Tibial artery (tissue), 1 donor: ENCODE measurements around the gene ARL4A.

DNA sequence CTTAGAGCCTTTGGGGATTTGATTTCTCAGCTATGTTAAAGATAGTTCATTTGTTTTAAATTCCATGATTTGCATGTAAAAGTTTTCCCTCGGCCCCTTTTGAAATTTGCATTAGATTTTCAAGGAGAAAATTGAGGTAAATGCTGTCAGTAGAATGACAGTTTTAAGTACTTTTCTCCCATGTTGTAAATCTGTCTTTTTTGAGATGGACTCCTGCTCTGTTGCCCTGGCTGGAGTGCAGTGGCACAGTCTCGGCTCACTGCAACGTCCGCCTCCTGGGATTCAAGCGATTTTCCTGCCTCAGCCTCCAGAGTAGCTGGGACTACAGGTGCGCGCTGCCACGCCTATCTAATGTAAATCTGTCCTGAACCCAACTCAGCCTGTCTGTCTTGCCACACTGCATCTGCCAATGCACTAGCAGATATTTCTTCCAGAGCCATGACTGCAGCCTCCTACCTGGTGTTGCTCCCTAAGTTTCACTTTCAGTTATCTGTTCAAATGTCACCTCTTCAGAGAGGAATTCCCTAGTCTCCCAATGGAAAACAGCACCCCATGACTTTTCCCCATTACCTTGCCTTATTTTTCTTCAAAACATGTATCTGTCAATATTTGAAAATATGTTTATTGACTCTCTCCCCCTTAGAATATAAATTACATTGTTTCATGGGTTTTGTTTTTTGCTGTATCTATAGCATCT is 264.1 kb downstream of the PHF14 start:
- PRO-cap: no peak

DNA sequence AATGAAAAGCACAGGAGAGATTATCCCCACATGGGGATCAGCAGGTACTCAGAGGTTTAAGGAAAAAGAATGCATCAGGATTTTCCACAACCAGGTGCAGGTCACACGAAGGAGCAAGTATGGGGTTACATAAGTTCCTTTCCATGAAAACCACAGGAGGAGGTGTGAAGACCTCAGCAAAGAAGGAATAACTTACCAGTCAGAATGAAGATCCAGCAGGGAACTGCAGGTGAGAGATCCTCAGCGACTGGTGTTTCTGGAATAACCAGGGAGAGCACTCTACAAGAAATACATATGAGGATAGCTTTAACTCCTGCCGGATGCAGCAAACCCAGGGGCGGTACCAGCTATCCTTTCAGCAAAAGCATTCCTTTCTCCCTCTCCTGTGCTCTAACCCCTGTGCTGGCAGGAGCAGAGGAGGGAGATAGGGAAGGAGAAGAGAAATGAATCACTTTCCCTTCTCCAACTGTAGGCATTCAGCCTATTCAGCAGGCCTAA is 116.6 kb upstream of the TMEM106B start:
- PRO-cap: no peak

GRCh38 chr7:12212109-12212405 is 963 bp downstream of the TMEM106B start:
- PRO-cap: no peak

DNA sequence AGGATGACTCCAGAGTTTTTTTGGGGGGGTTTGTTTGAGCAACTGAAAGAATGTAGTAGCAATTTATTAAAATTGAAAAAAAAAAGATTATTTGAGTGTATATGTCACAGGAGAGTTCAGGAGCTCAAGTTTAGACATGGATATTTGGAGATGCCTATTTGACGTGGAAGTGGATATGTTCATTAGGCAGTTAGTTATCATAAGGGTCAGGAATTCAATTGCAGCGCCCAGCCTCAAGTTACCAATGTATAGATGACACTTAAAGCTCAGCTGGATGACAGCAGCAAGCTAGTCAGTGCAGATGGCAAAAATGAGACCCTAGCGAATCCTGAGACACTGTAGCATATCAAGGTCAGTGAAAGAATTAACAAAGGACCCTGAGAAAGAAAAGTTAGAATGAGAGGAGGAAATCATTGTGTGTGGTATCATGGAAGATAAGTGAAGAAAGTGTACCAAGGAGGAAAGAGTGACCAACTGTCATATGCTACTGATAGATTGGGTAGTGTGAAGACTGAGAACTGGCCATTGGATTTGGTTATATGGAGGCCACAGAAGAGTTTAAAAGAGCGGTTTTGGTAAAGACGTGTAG is 5.3 kb downstream of the TMEM106B start:
- PRO-cap: no peak

- PRO-cap: bidirectional peak, plus-strand start at chr7:12687633, minus-strand start at chr7:12687424
Measured at GRCh38 chr7:12687530-12688285, at the start of gene ARL4A. Gene ARL4A, plus strand, starts transcription at chr7:12687633.

- PRO-cap: bidirectional peak, plus-strand start at chr7:12715976, minus-strand start at chr7:12715677
Measured at GRCh38 chr7:12715205-12716335, 28.1 kb downstream of the ARL4A start.

- PRO-cap: no peak
Measured at GRCh38 chr7:12719517-12720091, 32.2 kb downstream of the ARL4A start.

GRCh38 chr7:12729157-12729810 is 41.9 kb downstream of the ARL4A start:
- PRO-cap: no peak

GRCh38 chr7:12771468-12772044 is 84.1 kb downstream of the ARL4A start:
- PRO-cap: no peak

- PRO-cap: no peak
Measured at GRCh38 chr7:14238113-14238425, 248.6 kb upstream of the ETV1 start.

DNA sequence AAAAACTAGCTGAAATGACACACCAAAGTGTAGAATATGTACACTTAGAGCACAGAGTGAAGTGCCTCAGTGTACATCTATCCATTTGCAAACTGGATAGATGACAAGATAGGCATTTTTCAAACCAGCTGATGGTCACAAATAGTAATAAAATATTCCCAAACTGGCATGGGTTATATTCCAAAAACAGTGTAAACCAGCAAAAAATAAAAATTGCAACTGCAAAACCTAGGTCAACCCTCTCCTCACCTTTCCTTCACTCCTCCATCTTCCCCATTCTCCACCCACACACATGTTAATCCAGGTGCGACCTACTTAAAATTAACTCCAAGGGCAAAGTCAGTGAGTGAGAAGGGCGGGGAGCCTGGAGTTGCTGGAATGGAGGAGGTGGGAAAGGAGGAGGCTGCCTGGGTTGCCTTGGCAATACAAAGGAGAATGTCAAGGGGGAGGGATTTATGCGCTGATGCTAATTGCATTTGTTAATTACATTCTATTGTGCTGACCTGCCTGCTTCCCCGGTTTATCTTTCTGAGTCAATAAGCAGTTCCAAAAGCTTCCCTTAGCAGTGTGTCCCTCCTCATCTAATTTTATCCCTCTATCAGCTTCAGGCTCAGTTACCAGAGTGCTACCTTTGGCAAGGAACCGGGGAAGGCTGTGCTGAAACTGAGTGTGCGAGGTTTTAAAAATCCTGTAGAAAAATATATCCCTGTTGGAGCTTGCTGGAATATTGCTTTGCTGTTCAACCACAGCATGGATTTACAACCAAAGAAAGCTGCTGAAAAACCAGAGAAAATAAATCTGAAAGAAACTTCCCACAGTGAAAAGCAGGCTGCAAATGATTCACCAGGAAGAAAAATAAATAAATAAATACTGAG is 113.0 kb upstream of the DGKB start:
- PRO-cap: no peak

- PRO-cap: no peak
Measured at GRCh38 chr7:15667859-15668323, 18.6 kb downstream of the MEOX2 start.

DNA sequence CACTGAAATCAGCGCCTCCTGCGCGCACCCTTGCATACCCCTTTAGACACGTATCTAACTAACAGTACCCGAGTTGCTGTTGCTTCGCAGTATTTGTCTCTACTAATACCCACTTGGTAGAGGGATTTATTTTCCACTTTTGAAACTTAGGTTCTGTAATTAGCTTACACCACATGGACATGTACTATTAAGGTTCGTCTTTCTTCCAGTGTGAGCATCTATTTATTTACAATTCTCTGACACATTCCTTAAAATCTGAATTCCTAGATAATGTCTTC is 1.5 kb downstream of the MEOX2 start:
- PRO-cap: no peak

DNA sequence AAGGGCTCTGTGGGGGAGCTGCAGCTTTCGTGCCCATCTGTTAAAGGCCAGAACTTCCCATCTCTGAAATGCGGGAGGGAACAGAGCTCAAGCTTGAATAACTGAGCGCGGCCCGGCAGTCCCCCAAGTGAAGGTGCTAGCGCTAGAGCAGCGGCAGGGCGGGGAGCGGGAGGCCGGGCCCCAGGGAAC is 594 bp downstream of the CRPPA start:
- PRO-cap: bidirectional peak, plus-strand start at position 118 of the sequence, minus-strand start at position 129 of the sequence

GRCh38 chr7:16734124-16734657 is 19.4 kb upstream of the TSPAN13 start:
- PRO-cap: no peak

GRCh38 chr7:16743176-16743785 is 10.3 kb upstream of the TSPAN13 start:
- PRO-cap: no peak

DNA sequence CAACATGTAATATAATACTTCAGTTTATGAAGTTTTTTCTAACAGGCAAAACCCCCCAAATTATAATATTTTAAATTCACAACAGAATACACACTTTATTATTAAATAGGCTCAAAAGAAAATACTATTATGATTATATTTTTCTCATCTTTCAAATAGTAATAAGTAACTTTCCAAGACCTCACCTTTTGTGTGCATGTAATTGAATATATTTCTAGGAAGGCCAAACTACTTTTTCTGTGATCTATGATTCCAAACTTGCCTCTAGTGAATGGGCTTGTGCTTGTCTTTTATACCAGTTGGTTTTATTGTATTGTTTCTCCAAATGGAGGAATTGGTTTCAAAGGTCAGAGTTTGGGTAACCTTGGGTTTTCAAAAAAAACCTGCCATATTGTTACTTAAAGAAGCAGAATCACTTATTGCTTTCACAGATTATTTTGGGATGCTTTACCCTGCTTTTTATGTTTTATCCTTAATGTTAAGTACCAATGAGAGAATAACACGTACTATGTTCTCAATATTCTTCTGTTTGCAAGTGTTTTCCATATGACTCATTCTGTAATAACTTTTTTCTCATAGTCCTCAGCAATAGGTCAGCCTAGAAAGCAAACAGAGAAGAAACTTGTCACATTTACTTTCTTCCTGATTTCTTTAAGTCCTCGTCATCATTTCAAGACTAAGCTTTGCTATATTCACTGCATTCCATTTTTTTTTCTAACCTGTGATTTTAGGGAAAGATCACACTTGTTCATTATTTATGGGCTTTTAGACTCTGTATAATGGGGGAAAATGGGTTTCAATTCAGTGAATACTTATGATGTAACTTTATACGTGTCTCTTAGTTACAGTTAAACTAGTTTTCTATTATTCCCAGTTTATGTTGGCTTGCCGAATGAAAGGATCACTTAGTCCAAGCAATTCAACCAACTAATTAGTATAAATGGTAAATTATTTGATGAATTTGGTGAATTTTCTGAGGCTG is 6.7 kb upstream of the AGR2 start:
- PRO-cap: no peak

- PRO-cap: no peak
Measured at GRCh38 chr7:17297091-17297437, 1.4 kb upstream of the AHR start.

DNA sequence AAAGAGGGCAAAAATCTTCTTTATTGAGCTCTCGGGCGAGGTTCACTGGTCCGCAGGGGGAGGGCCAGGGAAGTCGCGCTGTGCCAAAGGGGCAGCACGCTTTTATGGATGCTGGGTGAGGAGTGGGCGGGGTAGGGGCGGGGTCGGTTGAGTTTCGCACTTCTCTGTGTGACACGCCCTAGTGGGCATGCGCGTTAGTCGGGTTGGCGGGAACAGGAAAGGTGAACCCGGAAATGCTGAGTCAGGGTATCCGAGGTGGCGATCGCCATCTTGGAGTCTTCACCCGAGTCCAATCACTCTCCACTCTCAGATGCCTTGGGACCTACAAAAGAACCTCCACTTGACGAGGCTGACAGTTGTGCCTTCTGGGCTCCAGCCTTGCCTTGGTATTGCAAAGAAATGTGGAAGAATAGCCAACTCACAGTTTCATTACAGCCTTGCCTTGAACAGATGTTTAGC is 64.0 kb downstream of the AHR start:
- PRO-cap: unidirectional peak, plus-strand start at position 197 of the sequence

DNA sequence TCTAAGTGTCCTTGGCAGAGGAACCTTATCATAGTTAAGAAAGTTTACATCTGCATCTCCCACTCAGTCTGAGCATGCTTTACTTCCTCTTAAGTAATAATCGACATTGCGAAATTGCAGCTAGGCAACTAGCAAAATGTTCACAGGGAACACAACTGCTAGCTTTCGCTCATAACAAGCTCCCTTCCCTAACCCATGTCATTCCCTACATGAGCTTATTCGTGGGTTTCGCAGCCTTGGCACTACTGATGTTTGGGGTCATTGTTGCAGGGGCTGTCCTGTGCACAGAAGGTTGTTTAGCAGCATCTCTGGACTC is 71.6 kb downstream of the AHR start:
- PRO-cap: no peak